Osteocyte (in vitro differentiated cells): ENCODE results near the gene STRA8.

- PRO-cap, result no peak
Measured at GRCh38 chr7:135181683-135182695, 11.5 kb upstream of the CYREN start.

- PRO-cap, result no peak
Measured at GRCh38 chr7:135215185-135215639, 3.9 kb upstream of the WDR91 start.

DNA sequence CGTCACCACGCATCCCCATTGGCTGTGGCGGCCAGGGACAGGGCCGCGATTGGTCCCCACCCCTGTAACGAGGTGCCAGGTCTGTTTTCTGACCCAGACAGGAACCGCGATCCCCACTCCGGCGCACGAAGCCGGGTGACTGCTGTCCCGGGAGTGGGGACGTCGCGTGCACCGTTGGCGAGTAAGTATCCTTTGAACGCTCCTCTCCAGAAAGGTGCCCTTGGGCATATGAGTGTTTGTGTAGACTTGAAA lies at the start of gene STRA8:
STRA8 (plus strand) TSS at position 116 of the 252 bp plus-strand sequence.
- PRO-cap, result no peak

- PRO-cap, result no peak
Measured at GRCh38 chr7:135317593-135318122, 84.0 kb downstream of the STRA8 start.

- PRO-cap, result no peak
Measured at GRCh38 chr7:135558087-135558835, 544 bp downstream of the NUP205 start.

- PRO-cap, result no peak
Measured at GRCh38 chr7:135697661-135697911, 30.4 kb downstream of the SLC13A4 start.

GRCh38 chr7:135930378-135930776 lies 46.8 kb downstream of the MTPN start:
- PRO-cap, result no peak

GRCh38 chr7:137975203-137975841 lies 26.6 kb downstream of the CREB3L2 start:
- PRO-cap, result no peak

- PRO-cap, result no peak
Measured at GRCh38 chr7:137975842-137976266, 26.0 kb downstream of the CREB3L2 start.

- PRO-cap, result no peak
Measured at GRCh38 chr7:137998775-137999203, 3.1 kb downstream of the CREB3L2 start.

- PRO-cap, result no peak
Measured at GRCh38 chr7:138170204-138170748, 94.0 kb downstream of the AKR1D1 start.

DNA sequence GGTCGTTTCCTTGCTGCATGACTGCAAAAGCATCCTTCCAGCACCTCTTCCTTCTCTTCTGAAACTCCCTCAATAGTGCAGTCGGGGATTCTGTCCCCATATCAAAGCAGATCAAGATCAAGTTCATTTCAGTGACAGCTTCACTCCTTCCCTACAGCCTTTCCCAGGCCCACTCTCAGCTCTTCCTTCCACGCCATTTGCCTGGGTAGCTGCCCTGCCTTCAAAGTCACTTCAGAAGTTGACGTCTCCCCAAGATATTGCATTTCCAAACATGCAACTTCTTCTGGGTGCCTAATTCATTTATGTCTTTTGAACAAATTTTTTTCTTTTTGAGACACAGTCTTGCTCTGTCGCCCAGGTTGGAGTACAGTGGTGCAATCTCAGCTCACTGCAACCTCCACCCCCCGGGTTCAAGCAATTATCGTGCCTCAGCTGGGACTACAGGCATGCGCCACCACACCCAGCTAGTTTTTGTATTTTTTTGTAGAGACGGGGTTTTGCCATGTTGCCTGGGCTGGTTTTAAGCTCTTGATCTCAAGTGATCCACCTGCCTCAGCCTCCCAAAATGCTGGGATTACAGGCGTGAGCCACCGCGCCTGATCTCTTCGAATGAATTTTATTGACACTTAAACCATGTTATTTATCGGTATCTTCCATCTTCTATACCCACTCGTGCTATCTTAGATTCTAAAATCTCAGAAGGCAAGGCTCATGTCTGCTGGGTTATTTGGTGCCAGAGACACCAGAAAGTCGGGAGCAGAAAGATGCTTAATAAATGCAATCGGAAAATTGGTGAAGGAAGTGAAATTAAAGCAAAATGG lies 36.1 kb upstream of the ATP6V0A4 start:
- PRO-cap, result no peak

- PRO-cap, result no peak
Measured at GRCh38 chr7:138981794-138982535, 776 bp upstream of the KIAA1549 start.

DNA sequence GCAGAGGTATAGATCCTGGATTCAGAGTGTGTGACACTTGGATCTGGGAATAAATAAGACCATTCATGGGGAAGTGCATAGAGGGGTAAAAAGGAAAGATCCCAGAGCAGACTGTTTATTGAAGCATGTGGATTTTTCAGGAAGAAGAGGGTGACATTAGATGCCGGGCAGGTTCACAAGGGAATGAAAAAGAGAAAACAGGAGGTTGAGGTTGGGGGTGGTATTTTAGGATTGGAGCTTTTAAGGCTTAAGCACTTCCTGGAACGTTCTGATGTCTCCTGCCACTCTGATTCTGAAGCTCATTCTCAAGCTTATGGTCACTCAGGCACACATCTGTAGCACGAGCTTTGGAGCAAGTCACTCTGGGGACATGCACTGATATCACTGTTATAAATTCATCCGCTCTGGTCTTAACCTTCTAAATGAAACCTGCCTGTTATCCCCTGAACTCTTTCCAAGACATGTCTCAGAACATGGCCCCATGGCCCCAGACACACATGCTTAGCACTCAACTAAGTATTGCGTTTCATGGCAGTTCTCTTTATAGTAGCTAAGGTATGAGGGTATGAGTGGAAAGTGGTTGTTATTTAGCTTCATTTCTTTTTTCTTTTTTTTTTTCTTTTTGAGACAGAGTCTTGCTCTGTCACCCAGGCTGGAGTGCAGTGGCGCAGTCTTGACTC lies 5.9 kb upstream of the ZC3HAV1L start:
- PRO-cap, result no peak

- PRO-cap, result no peak
Measured at GRCh38 chr7:139072800-139073000, 36.8 kb downstream of the ZC3HAV1 start.

GRCh38 chr7:139076229-139076463 lies 33.4 kb downstream of the ZC3HAV1 start:
- PRO-cap, result no peak

- PRO-cap, result no peak
Measured at GRCh38 chr7:139078678-139079479, 30.6 kb downstream of the ZC3HAV1 start.

- PRO-cap, result no peak
Measured at GRCh38 chr7:139362893-139363146, 3.1 kb downstream of the LUC7L2 start.

- PRO-cap, result no peak
Measured at GRCh38 chr7:139365216-139366150, 5.8 kb downstream of the LUC7L2 start.

GRCh38 chr7:139369595-139370078 lies 9.9 kb downstream of the LUC7L2 start:
- PRO-cap, result no peak